Pericardium (tissue), 1 donor: ENCODE results near the gene MRPL22.

DNA sequence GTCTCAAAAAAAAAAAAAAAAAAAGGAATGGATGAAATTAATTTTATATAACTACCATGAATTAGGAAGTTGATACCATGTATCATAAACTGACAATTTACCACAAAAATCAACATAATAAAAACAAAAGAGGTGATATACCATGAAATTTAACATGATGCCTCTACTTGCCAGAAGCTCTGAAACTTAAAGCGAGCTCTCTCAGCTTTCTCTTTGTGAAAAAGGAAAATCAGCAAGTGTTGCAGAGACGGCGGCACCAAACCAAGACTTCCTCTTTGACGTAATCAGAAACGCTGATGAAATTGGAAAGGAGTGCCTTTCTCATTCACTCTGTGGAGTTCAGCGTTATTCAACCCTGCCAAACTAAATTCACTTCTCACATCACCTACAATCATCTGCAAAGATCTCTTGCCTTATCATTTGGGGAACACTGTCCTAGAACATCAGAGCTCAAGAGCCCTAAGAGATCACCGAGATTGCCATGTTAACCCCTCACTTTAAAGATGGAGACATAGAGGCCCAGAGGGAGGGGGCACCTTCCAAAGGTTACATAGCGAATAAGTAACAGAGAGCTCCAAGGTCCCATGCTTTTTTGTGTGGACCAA, 32.1 kb downstream of the ANXA6 start:
- RRBS: no CpG with 5 or more reads among the region's 8 CpGs

- RRBS: no CpG with 5 or more reads among the region's 1 CpG
These were observed 12.1 kb upstream of the GM2A start for GRCh38 chr5:151240924-151241252.

DNA sequence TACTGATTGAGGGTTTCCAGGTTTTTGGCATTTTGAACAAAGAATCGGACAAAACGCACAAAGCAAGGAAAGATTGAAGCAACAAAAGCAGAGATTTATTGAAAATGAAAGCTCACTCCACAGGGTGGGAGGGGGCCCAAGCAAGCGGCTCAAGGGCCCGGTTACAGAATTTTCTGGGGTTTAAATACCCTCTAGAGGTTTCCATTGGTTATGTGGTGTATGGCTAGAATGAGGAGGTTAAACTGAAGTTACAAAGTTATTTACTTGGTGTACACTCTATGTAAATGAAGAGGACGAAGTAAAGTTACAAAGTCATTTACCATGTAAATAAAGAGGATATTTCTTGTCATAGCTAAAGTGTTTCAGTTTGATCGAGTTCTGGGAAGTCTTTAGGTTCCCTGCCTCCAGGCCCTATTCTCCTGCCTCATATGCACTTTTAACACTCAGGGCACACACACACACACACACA, 10.7 kb upstream of the GM2A start:
- RRBS: no CpG with 5 or more reads among the region's 6 CpGs

- RRBS: no CpG with 5 or more reads among the region's 3 CpGs
These were observed 3.2 kb downstream of the ATOX1 start for GRCh38 chr5:151755139-151755758.

- RRBS: 2% methylated on average over 6 of the region's 42 CpGs
These were observed 504 bp upstream of the G3BP1 start for GRCh38 chr5:151771130-151771770.

GRCh38 chr5:153960564-153960933, 78.2 kb downstream of the FAM114A2 start:
- RRBS: no CpG with 5 or more reads among the region's 4 CpGs

- RRBS: no CpG with 5 or more reads among the region's 6 CpGs
These were observed 82.5 kb downstream of the GALNT10 start for GRCh38 chr5:154272825-154273663.

GRCh38 chr5:154367902-154368457, 77.8 kb upstream of the SAP30L start:
- RRBS: no CpG with 5 or more reads among the region's 4 CpGs

GRCh38 chr5:154389875-154390381, 55.9 kb upstream of the SAP30L start:
- RRBS: no CpG with 5 or more reads among the region's 7 CpGs

DNA sequence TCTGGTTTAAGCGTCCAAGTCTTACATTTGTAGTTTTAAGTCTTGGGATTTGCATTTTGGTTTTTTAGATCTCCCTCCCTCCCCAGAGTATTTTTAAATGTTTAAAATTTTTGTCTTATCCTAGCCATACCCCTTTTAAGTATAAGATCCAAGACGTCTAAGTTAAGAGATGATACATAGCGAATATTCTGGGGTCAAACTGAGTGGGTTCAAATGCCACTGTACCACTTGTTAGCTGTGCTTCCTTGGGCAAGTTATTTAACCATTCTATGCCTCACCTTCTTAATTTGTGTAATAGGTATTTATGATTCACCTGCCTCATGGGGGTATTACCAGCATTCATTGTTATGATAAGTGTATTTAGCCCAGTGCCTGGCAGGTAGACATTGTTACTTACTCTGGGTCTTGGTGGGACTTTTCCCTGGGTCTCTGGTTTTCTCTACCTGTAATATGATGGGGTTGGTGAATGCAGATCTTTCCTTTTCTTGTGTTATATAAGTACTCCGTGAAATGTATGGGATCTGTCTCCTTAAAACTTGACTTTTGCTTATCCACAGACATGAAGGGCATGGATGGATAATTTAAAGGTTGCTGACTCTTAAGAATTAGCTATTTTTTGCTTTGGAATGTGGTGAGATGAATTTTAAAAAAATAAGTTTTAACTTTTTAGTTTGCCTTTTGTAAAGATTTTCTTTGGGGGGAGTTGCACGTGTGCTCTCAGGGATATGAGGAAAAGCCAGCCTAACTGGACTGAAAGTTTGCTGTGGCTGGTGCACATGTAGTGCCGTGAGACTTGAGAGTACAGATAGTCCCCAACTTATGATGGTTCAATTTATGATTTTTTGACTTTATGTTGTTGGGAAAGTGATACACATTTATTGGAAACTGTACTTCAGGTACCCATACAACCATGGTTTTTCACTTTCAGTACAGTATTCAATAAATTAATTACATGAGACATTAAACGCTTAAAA, 4.0 kb downstream of the LARP1 start:
- RRBS: no CpG with 5 or more reads among the region's 7 CpGs

DNA sequence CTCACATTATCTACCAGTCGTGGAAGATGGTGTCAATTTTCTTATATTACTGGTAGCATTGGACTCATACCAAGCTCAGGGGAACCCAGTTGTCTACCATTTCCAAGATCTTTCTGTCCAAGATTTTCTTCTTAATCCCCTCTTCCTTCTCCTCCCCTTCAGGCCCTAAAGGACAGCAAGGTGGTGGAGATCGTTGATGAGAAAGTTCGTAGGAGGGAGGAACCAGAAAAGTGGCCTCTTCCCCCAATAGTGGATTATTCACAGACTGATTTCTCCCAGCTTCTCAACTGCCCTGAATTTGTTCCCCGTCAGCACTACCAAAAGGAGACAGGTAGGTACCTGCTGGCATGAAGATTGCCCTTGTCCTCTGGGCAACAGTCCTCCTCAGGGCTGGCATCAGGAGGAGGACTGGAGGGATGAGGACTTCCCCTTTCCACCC, 44.3 kb downstream of the LARP1 start:
- RRBS: no CpG with 5 or more reads among the region's 4 CpGs

- RRBS: no CpG with 5 or more reads among the region's 3 CpGs
These were observed 706 bp downstream of the FAXDC2 start for GRCh38 chr5:154849632-154850162.

GRCh38 chr5:154876553-154877000, 18.1 kb downstream of the CNOT8 start:
- RRBS: no CpG with 5 or more reads among the region's 2 CpGs

DNA sequence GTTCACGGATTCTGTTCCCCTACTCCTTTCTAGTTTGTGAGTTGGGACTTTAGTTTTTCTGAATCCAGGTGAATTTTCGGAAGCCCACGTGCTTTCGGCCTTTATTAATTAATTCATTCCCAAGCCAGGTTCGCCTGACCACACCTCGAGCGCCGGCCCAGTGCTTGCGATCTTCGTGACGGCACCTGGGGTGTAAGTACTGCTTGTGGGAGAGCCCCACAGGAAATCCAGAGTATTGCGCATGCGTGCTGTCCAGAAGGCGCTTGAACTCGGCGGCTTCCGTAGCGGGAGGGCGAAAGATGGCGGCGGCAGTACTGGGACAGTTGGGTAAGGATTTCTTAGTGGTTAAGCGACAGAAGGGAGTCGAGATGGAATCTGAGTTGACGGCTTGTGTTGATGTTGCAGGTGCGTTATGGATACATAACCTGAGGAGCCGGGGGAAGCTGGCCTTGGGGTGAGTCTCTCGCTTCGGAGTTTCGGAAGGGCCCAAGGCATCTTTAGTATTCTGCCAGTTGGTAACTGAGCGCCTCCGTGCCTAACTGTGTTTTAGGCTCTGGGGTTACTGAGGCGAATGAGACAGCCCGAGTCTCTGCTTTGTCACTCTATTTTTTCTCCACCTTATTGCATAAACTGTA, at the start of gene MRPL22:
Gene MRPL22 (plus strand): TSS at position 262 of the 635 bp plus-strand sequence.
- RRBS: no CpG with 5 or more reads among the region's 33 CpGs

DNA sequence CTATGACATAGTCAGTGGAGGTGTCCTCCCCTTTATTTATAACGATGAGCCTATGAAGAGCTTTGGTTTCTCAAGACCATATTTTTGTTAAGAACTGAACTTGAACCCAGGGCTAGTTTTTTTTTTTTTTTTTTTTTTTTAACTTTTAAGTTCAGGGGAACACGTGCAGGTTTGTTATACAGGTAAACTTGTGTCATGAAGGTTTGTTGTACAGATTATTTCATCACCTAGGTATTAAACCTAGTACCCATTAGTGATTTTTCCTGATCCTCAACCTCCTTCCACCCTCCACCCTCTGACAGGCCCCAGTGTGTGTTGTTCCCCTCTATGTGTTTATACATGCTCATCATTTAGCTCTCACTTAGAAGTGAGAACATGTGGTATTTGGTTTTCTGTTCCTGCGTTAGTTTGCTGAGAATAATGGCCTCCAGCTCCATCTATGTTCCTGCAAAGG, 123.4 kb downstream of the KIF4B start:
- RRBS: no CpG with 5 or more reads among the region's 3 CpGs

- RRBS: no CpG with 5 or more reads among the region's 7 CpGs
These were observed 232.9 kb upstream of the SGCD start for GRCh38 chr5:156093959-156094522.

- RRBS: no CpG with 5 or more reads among the region's 3 CpGs
These were observed 171.5 kb upstream of the PPP1R2B start for GRCh38 chr5:156678569-156678985.

DNA sequence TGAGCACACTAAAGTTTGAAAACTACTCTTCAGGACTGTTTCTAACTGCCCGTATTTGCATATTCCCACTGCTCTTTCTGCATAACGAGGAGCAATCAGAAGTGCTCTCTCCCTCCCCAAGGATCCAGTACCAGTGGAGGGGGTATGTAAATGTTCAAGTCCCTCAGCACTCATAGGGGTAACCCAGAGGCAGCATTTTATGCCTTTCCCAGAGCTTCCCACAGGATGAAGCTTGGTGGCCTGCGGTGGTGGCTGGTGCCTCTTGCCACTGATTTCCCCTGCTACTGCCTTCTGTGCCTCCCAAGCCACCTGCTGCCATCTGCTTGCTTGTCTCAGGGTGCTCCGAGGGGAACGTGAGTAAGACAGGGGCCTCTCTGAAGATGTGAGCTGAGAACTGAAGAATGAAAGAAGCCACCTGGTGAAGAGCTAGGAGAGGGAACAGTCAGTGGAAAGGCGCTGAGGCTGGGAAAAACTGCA, 30.0 kb upstream of the PPP1R2B start:
- RRBS: no CpG with 5 or more reads among the region's 6 CpGs

DNA sequence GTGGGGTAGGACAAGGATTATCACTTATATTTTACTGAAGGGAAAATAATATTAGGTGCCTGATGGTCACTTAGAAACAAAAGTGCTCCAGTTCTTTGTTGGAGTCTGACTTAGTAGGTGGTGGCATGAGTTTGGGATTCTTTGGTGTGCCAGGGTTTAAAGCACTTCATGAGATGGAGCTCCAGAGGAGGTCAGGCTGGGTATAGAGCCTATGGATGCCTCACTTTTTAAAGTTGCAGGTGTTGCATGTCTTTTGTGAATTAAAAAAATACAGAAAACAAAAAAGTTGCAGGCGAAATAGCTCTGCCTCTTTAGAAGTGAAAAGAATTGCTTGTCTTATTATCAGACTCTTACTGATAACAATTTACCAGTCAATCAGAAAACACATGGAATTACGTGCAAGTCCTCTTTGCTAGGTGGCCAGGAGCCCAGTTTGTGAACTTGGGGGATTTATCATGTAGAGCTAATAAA, 1.6 kb downstream of the ITK start:
- RRBS: no CpG with 5 or more reads among the region's 2 CpGs

GRCh38 chr5:157249065-157249539, 16.8 kb upstream of the CYFIP2 start:
- RRBS: no CpG with 5 or more reads among the region's 4 CpGs